Mammary epithelial cell (primary cell): ENCODE measurements around a stretch of chr12.

DNA sequence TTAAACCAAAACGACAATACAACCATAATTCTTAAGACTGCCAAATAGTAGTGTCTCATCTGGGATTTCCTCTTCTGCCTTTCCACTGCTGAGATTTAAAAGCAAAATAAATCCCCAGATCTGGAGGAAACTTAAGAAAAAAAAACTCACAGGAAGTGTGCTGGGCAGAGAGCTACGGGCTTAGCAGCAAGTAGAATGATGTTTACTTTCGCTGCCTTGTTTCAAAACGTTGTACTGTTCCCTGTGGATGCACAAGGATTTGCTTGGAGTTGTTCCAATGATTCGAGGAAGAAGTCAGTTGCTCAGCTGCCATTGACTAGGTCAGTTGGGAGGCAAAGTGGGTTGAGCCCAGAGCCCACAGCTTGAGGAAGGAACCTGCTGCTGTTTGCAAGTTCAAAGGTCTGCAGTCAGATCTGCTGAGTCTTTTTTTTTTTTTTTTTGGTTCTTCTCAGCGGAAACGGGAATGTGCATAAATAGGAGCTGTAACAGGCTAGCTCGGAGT is 1.8 kb downstream of the TPCN1 start:
- CAGE, long polyA plus RNA, result no peak
- RRBS, result no CpG with 5 or more reads among the region's 8 CpGs

GRCh38 chr12:113276967-113277737 is 55.9 kb downstream of the TPCN1 start:
- CAGE, long polyA plus RNA, result no peak
- RRBS, result 92% methylated on average over 2 of the region's 12 CpGs

GRCh38 chr12:113773232-113773971 is 192.7 kb downstream of the RBM19 start:
- CAGE, long polyA plus RNA, result no peak
- RRBS, result no CpG with 5 or more reads among the region's 9 CpGs

DNA sequence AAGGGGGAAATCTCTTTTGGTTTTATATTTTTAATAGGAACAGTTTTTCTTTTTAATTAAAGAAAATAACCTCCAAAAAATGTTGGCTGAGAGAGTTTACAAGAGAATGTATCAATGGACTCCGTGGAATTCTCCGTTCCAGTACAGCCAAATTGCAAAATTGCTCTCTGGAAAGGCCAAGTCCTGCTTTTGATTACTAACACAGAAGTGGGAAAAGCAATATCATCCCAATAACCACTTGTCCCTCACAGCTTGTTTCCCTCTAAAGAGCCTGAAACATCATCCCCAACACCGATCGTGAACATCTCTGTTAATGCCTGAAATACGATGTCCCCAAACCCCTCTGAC is 36.8 kb downstream of the TBX5 start:
- CAGE, long polyA plus RNA, result no peak
- RRBS, result no CpG with 5 or more reads among the region's 5 CpGs

DNA sequence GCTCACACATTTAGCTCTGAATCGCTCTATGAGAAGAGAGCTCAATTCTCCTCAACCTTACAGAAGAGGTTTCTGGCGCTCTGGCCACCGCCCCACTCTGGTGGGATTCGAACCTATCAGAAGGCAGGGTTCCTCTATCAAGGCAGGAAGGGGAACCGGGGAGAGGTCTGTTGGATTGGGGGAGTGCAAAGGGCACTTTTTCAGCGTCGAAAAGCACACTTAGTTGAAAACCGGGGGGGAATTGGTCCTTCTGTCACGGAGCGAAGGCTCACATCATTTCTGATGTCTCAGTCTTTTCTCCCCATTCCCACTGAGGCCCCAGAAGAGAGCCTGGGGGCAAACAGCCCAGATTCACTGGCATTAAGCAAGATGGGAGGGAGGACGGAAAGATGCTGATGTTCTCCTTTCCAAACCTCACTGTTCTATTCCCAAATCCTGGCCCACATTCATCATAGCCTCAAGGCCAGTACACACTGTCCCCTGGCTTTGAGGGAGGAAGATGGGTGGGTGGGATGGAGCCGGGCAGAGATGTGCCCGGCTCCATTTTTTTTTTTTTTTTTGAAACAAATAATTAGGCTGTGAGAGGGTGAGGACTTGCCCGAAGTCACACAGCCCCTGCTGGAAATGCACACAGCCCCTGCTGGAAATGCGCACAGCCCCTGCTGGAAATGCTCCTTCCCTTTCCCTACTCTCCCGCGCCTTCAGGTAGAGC is 7.7 kb upstream of the TBX5 start:
- CAGE, long polyA plus RNA, result no peak
- RRBS, result 8% methylated on average over 4 of the region's 17 CpGs

DNA sequence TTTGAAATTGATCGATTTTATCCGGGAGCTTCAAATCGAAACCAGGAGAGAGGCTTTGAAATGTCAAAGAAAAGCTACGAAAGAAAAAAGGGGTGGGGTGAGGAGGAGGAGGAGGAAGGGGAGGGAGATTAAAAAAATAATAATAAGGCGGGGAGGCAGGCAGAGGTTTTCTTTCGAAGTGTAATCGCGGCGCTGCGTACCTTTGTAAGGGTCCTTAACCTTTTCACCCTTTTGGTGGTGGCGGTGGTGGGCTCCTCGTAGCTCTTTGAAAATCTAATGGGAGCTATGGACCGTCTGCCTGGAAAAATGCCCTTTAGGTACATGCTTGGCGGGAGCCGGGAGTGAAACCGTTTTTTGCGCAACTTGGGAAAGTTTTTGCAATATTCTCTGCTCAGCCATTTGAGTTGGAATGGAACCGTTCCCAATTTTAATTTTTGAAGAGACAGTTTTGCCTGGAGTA is 74.3 kb upstream of the TBX5 start:
- CAGE, long polyA plus RNA, result no peak
- RRBS, result no CpG with 5 or more reads among the region's 18 CpGs

GRCh38 chr12:114664957-114665264 is 19.1 kb downstream of the TBX3 start:
- CAGE, long polyA plus RNA, result no peak
- RRBS, result no CpG with 5 or more reads among the region's 28 CpGs

DNA sequence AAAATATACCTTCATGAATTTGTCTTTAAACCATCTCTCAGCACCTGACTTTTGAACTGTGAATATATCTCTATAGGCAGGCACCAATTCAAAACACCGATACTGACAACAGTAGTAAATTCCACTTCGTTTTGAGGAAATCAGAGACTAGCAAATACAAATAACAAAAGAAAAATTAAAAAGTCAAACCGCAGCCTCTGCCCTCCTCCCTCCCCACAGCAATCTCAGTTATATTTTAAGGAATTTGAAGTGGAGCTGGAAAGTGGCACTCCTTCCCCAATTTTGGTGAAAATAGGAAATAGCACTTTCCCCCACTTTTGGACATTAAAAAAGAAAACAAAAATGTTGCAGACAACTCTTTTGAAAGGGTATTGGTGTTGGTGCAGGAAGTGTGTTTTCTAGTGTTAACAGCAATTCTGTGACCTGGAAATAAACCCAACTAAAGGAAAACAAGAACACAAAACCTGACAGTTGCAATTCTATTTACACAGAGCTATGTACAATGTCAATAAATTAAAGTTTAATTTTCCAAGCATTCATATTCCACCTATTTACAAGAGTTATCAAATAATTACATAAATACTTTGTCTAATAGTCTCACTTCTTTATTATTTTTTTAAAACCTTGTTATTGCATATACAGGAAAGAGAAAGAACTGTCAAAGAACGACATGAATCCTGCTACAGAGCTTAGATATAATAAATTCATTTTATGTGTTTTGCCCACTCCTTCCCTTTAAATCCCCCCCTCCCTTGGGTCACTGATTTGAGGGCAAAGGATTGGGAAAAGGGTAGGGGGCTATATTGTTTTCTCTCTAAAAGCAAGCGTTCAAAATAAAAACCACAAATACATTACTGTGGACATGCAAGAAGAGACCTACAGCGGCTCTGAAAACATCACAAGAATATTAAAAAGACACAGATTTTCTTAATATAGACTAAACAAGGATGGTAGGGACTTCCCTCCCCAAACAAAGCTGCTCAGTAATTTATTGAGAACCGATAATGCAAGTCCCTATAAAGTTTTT is 13.3 kb downstream of the TBX3 start:
- CAGE, long polyA plus RNA, result no peak
- RRBS, result no CpG with 5 or more reads among the region's 7 CpGs

GRCh38 chr12:114692157-114693184 is 8.5 kb upstream of the TBX3 start:
- CAGE, long polyA plus RNA, result no peak
- RRBS, result under 1% methylated on average over 10 of the region's 65 CpGs

DNA sequence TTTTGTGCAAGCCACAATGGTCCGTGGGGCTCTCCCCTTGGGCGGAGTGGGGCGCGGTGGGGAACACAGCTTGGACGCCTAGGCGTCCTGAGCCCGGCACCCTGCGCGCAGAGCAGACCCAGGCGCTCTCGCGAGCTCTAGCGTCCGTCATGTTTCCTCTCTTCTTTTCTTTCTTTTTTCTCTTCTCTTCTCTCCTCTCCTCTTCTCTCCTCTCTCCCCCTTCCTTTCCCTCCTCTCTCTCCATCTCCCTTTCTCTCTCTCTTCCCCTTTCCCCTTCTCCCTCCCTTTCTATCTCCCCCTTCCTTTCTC is 14.4 kb upstream of the TBX3 start:
- CAGE, long polyA plus RNA, result no peak
- RRBS, result no CpG with 5 or more reads among the region's 14 CpGs

GRCh38 chr12:114769523-114770096 is 85.6 kb upstream of the TBX3 start:
- CAGE, long polyA plus RNA, result no peak
- RRBS, result no CpG with 5 or more reads among the region's 5 CpGs

- CAGE, long polyA plus RNA, result no peak
- RRBS, result no CpG with 5 or more reads among the region's 5 CpGs
Observed at GRCh38 chr12:114944780-114945266, 260.8 kb upstream of the TBX3 start.

DNA sequence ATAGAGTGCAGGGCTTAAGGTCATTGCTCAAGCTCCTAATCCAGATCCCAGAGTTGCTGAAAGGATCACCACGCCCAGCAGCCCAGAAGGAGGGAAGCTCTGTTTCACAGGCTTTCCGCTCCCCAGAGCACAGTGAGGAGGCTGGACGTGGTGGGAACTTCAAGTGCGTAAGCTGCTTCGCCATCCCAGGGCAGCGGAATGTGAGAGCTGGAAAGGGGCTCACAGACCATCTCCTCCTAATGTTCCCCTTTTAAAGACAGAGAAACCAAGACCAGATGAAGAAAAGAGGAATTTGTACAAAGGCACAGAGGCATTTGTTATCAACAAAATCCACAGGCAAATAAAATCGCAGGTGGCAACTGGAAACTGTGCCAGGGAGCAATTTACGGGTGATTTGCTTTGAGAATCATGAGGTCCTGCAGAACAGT is 651.7 kb upstream of the TBX3 start:
- CAGE, long polyA plus RNA, result no peak
- RRBS, result no CpG with 5 or more reads among the region's 8 CpGs

- CAGE, long polyA plus RNA, result no peak
- RRBS, result 3% methylated on average over 19 of the region's 36 CpGs
Observed at GRCh38 chr12:115917135-115917514, 360.4 kb downstream of the MED13L start.

DNA sequence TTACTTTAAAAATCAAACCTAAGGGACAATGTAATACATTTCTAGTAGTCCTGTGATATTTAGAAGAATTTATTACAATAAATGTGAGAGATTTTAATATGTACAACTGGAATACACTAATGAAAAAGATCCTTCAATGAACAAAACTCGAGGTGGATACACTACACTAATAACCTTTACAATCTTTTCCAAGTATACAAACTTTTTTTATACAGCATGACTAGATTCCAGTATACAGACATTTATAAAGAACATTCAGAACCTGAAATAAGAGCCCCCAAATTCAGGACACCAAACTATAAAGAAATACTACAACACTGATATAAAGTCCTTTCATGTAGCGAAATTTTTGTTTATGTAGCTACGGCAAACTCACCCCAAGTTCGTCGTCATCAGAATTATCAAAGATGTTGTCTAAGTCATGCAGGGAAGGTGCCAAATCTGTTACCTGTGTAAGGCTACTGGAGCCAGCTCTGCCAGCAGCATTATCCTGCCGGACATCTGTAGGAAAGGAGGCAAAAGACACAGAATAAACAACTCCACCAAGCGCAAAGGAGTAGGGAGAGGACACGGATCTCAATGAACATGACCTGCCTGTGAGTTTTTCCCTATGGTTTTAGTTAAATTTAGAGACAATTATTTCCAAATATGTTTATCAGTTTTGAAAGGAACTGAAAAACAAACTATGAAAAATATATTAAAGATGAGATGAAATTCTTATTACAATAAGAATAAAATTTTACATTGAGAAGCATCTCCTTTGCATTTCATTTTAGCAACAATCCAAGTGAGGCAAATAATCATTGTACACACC is 271.8 kb downstream of the MED13L start:
- CAGE, long polyA plus RNA, result no peak
- RRBS, result no CpG with 5 or more reads among the region's 8 CpGs

GRCh38 chr12:116123130-116124265 is 154.0 kb downstream of the MED13L start:
- CAGE, long polyA plus RNA, result no peak
- RRBS, result no CpG with 5 or more reads among the region's 12 CpGs

- CAGE, long polyA plus RNA, result no peak
- RRBS, result no CpG with 5 or more reads among the region's 6 CpGs
Observed at GRCh38 chr12:116265591-116266332, 11.7 kb downstream of the MED13L start.

DNA sequence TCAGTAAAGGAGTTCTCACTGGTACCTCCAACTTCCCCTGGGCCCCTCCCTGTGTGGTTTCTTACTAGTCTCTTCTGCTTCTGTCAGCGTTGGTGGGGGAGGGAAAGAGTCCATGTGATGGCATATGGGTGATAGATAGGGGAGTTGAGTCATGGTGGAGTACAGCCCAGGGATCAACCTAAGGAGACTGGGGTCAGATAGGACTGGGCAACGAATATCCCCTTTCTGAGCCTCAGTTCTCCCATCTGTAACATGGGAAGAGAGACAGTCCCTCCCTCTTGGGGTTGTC is 83.4 kb upstream of the MED13L start:
- CAGE, long polyA plus RNA, result no peak
- RRBS, result no CpG with 5 or more reads among the region's 2 CpGs

DNA sequence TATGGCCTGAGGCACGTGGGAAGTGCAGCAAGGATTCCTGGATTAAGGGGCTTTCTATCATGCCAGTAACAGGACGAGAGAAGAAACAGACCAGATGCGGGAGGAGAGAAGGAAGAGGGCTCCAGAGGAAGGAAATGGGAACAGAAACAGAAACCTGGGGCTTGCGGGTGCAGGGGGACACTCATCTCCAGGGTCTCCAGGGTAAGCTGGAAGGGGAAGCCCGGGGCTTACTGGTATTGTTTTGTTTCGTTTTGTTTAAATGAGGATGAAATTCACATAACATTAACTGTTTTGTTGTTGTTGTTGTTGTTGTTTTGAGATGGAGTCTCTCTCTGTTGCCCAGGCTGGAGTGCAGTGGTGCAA is 133.5 kb upstream of the MED13L start:
- CAGE, long polyA plus RNA, result no peak
- RRBS, result no CpG with 5 or more reads among the region's 6 CpGs

GRCh38 chr12:116434143-116434627 is 125.0 kb upstream of the MAP1LC3B2 start:
- CAGE, long polyA plus RNA, result no peak
- RRBS, result 4% methylated on average over 3 of the region's 9 CpGs